SJCRH30 (cell line): ENCODE data around the genes H2AC18, H2AC20, BOLA1 and SF3B4.

DNA sequence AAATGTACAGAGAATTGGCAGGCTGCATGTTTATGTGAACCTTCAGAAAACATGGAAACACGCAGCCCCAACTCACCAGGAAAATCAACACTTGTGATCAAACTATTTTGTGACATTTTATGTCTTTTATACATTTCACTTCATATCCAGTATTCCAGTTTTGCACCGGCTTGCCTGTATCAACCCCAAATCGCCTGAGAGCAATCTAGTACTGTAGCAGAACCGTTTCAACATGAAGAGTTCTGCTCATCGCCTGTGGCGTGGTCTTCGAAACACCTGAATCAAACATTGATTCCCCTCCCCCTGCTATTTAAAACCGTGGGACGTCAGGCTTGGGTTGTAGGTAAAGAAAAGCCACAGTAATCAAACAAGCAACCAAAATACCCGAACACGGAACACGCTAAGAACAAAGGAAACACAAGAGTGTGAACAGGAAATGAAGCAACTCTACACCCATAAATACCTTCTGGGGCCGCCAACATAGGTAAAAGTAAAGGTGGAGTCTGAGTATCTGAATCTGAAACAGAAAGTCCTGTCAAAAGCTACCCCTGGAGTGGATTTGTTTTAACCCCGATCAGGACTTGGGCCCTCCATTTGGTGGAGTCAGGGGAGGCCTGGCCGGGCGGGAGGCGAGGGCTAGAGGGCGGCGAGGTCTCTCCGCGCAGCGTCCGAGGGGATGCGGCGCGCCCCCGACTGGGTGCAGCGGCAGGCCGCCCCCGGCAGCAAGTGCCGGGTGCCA, 24.8 kb downstream of the PPIAL4G start:
- RAMPAGE, long total RNA: no peak

- RAMPAGE, long total RNA: no peak
Observed at GRCh38 chr1:148916714-148917334, 72.6 kb downstream of the PDE4DIP start.

GRCh38 chr1:149098264-149098707, 5.1 kb downstream of the NBPF9 start:
- RAMPAGE, long total RNA: no peak

DNA sequence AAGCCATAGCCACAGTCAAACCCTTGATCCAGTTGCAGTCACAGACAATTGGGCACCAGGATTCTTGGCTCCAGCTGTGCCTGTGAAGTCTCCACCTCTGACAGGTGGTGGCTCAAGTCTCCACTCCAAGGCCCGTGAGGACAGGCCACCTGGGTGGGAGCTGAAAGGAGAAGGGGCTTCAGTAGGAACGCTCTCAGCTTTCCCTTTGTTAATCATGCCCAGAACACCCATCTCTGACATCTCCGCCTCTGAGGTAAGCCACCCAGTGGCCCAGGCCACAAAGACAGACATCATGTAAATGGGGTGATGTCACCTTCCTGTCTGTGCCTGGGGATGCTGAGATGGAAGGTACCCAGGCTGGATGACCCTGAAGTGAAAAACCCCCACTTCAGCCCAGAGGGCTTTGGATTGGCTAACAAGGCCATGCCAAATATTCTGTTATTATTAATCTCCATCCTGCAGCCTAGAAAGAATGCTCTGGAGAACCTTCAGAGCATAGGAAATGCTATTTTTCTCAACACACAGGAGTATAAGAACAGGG, 10.3 kb upstream of the NBPF9 start:
- RAMPAGE, long total RNA: no peak

- RAMPAGE, long total RNA: no peak
Observed at GRCh38 chr1:149398492-149398924, 8.1 kb downstream of the NOTCH2NLC start.

- RAMPAGE, long total RNA: no peak
Observed at GRCh38 chr1:149472228-149472986, 2.4 kb upstream of the NBPF19 start.

DNA sequence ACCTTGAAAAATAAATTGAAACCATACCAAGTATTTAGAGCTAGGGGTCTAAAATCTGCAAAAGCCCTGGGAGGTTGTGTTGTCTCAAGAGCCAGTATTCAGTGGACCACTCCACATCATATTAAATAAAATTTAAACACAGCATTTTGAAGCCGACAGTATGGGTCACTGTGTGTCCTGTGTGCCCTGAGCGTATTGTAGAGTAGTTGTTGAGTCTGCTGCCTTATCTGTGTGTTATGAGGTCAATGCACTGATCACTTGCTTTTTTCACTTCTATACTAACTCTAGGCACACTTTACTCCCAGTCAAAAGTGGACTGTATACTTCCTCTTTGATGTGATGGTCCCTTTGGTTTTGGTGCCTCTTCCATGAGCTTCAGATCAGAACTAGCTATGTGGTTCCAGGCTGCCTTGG, 81.9 kb downstream of the PPIAL4C start:
- RAMPAGE, long total RNA: no peak

DNA sequence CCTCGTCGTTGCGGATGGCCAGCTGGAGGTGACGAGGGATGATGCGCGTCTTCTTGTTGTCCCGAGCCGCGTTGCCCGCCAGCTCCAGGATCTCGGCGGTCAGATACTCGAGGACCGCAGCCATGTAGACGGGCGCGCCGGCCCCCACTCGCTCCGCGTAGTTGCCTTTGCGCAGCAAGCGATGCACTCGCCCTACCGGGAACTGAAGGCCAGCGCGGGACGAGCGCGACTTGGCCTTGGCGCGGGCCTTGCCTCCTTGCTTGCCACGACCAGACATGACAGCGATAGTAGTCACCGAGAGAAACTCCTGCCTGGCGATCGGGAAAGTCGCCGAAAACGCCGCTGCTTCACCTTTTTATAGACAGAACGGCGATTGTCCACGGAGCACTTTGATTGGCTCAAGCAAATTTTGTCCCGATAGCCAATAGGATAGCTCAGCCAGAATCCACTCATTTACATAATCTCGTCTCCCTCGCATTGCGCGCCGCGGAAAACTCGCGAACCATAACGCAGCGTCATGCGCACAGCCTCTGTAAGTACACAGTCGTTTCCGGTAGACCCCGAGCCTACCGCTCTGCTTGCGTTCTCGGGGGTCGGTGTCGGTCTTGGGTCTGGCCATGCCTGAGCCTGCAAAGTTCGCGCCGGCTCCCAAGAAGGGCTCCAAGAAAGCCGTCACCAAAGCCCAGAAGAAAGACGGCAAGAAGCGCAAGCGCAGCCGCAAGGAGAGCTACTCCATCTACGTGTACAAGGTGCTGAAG, at the start of gene H2AC18:
Gene H2AC18, minus strand, starts transcription at position 329 of the 758 bp plus-strand sequence.
- RAMPAGE, long total RNA: no peak

DNA sequence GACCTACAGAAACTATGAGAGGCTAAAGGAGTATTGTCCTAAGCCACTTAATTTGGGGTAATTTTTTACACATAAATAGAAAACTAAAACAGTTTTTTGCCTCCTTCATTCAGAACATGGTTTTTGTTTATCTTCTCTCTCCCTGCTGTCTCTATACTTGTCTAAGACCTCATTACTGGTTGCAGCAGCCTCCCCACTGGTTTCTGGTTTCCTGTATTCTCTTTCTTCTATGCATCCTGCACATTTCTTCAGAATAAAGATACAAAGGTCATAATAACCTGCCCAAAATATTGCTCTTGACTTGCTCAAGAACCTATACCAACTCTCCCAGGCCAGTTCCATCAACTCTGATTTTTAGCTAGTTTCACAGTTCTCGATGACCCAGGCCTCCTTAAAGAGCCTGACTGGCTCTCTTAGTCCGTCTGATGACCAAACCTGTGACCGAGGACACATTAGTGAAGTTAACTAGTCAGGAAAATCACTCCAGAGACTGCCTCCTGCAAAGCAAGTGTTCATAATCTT, 6.9 kb downstream of the H2BC21 start:
- RAMPAGE, long total RNA: no peak

DNA sequence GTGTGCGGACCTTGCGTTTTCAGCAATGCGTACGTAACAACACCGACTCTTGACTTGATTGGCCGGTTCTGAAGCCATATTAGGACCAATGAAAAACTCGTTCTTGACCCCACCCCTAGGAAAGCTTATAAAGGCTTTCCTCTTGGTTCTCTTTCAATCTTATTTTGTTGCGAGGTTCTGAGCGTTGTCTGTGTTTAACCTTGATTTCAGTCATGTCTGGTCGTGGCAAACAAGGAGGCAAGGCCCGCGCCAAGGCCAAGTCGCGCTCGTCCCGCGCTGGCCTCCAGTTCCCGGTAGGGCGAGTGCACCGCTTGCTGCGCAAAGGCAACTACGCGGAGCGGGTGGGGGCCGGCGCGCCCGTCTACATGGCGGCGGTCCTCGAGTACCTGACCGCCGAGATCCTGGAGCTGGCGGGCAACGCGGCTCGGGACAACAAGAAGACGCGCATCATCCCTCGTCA, at the start of gene H2AC20:
Gene H2AC20, plus strand, starts transcription at position 156 of the 460 bp plus-strand sequence.
- RAMPAGE, long total RNA: start-site peak on the plus strand centred at position 215 of the sequence, 123 bp wide, 47,665 and 19 reads in 2 replicates

GRCh38 chr1:149888096-149888688, 427 bp upstream of the H2AC21 start:
- RAMPAGE, long total RNA: no peak

DNA sequence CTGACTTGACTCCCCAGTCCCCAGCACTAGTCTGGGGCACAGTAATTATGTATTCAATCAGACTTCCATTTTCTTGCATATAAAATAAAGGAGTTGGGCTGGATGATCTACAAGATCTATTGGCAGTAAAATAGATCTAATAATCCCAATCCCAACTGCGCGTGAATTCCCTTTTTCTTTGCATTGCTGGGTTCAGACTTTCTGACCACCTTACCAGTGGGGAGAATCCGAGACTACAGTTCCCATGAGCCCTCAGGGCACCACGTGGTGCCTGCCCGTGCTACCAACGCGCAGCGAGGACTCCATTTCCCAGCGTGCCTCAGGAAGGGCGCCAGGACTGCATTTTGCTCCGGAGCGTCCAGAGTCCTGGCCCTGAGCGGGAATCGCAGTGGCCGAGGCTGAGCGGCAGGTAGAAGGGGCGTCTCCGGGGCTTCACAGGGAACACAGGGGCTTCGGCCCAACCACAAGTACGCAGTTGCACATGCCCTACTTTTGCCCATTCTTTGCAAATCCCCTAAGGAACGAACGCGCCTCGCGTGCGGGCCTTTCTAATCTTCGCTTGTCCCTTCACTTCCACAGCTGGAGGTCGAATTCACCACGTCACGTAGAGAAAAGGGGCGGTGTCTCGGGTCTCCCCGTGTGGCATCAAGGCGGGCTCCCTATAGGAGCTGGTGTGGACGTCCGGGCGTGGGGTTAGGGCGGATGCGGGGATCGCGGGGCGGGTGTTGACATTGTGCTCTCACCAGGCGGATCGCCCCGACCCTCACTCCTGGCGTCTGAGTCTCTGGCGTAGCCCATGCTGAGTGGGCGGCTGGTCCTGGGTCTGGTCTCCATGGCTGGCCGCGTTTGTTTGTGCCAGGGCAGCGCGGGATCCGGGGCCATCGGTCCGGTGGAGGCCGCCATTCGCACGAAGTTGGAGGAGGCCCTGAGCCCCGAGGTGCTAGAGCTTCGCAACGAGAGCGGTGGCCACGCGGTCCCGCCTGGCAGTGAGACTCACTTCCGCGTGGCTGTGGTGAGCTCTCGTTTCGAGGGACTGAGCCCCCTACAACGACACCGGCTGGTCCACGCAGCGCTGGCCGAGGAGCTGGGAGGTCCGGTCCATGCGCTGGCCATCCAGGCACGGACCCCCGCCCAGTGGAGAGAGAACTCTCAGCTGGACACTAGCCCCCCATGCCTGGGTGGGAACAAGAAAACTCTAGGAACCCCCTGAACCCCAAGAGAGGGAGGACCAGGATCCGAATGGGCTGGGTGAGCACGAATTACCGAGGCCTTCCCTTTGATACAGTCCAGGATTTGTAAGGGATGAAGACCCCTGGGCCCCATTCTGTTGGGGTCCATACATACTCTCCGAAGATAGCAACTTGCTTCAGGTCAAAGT, at the start of gene BOLA1:
Gene BOLA1, plus strand, starts transcription at position 305 of the 1,378 bp plus-strand sequence.
- RAMPAGE, long total RNA: no peak

- RAMPAGE, long total RNA: start-site peak on the minus strand at chr1:149927780-149927809, 78 and 30 reads in 2 replicates
Observed at GRCh38 chr1:149927559-149928078, at the start of gene SF3B4. TSS of gene SF3B4 (minus strand) at chr1:149927803.

DNA sequence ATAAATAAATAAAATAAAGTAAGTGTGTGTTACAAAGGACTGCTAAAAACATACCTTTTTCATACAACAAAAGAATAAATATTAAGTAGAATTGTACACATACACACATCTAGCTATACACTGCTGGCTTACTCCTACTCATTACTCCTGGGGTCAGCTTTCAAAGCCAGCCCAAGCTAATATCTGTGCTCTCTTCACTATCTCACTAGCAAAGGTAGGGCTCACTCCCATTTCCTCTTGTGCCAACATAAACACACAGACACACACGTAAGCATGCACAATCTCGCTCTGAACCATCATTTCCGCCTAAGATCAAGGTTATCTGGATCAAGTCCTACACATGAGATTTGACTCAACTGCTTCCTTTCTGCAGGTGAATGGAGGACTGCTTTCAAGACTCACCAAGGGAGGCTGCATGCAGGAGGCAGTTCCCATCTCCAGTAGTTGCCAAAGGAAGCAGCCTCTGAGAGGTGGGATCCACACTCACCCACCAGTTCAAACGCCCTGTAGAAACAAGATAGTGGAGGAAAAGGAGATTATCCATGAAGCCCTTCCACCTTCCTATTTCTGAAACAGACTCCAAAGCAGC, 28.8 kb upstream of the MTMR11 start:
- RAMPAGE, long total RNA: no peak

DNA sequence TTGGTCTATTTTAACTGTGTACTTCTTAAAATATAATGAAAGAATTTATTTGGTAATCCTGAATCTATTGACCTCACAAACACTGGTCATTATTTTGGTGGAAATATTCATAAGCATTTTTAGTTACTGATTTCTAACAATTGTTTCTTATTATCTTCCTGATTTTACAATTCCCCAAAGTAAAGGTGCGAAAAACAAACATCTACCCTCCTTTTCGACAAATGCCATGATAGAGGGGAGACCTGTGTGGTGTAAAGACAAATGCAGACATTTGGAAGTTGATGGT, 1.1 kb upstream of the VPS45 start:
- RAMPAGE, long total RNA: no peak

GRCh38 chr1:150109508-150109974, 40.2 kb upstream of the PLEKHO1 start:
- RAMPAGE, long total RNA: no peak

GRCh38 chr1:150153543-150153964, 3.8 kb downstream of the PLEKHO1 start:
- RAMPAGE, long total RNA: no peak

GRCh38 chr1:150213526-150214671, 22.0 kb downstream of the ANP32E start:
- RAMPAGE, long total RNA: no peak

GRCh38 chr1:150235283-150235583, 679 bp downstream of the ANP32E start:
- RAMPAGE, long total RNA: no peak

DNA sequence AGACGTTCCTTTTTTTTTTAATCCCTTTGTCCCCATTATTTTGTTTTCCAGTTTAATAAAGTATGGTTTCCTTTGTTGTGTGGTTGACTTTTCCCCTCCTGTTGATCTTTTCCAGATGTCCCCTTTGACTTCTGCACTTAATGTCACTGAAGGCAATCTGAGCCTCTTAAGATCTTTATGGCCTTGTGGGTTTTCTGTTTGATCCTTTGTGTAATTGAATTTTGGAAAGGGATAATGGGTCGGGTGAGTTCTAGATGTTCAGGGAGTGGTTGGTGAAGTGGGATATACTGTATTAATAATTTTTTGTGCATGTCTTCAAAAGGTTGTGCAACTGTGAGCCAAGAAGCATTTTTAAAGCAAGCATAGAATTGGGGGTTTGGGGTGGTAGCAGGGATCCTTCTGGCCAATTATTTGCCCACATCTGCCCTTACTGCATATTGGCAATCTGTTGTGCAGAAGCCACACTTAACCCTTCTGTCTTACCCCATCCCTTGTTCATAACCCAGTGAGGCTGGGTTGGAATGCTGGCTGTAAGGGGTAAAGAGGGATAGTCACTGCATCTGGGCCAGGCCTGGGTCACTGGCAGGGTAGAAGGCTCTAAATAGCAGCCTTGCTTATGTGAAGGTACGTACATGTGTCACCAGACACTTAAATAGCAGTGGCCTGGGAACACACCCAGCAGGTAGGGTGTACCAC, 10.1 kb upstream of the TARS2 start:
- RAMPAGE, long total RNA: no peak